Kidney (tissue), 2 donors: ENCODE measurements around the genes PTGES2 and URM1.

DNA sequence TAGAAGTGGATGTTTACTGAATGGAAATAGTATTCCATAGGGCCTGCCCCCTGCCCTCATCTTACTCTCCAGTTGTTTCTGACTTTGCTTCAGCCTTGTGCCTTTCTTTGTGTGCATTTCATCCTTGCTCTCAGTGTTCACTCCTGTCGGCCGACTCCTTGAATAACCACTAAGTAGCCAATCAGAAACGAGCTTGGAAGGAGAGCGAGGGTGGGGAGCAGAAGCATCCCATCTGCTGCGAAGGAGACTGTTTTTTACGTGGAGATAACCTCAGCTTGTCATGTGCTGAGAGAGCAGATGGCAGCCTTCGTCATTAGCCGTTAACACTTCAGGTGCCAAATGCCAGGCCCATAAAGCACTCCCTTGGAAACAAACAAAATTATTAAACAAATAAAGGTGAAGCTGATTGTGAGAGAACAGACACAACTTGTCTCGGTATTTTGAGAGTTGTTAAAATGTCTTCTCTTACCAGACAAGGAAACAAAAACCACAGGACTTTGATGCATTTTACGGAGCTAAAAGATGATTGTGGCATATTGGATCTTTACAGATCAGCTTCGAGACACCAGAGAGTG is 45.4 kb upstream of the CFAP157 start:
- PRO-cap, result no peak
- RRBS, result no CpG with 5 or more reads among the region's 11 CpGs

GRCh38 chr9:127761751-127763025 is 16.3 kb downstream of the SH2D3C start:
- PRO-cap, result no peak
- RRBS, result no CpG with 5 or more reads among the region's 27 CpGs

DNA sequence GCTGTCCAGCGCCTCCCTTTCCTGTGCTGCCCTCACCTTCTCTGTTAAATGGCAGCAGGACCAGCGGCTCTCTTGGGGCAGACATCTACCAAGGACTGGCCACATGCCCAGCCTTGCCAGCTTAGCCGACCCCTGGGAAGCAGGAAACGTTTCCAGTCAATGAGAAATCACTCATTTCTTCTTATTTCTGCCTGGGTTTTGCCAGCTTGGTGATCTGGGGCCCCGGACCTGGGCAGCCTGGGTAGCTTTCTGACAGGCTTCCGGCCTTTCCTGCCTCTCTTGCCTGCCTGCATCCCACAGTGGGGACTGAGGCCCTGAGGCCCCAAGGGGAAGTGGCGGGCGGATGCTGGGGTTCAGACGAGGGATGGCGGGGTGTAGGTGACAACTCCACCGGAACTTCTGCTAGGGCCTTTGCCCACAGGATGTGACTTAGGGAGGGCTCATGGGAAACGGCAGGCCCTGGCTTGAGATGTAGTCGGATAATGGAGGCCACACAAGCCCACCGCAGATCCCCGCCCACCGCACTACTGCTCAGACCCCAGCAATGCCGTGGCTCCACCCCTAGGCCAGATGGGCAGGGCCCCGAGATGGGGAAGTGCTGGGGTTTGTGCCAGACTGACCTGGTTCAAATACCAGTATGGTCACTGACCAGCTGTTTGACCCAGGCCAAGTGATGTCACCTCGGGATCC is 2.8 kb upstream of the CDK9 start:
- PRO-cap, result no peak
- RRBS, result 0% methylated on average over 1 of the region's 19 CpGs

DNA sequence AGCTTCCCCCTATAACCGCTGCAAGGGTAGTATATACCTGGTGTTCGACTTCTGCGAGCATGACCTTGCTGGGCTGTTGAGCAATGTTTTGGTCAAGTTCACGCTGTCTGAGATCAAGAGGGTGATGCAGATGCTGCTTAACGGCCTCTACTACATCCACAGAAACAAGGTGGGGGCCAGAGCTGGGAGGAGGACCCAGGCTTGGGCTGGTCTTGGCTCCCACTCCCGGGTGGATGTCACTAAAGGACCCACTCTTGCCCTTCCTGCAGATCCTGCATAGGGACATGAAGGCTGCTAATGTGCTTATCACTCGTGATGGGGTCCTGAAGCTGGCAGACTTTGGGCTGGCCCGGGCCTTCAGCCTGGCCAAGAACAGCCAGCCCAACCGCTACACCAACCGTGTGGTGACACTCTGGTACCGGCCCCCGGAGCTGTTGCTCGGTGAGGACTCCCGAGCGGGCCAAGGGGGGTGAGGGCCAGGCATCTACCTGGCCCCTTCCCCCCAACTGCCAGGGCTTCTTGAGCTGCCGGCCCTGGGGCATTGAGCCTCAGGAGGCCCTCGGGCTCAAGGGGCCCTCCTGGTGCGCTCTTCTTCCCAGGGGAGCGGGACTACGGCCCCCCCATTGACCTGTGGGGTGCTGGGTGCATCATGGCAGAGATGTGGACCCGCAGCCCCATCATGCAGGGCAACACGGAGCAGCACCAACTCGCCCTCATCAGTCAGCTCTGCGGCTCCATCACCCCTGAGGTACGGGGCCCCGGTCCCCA is 2.3 kb downstream of the CDK9 start:
- PRO-cap, result no peak
- RRBS, result 81% methylated on average over 9 of the region's 26 CpGs

DNA sequence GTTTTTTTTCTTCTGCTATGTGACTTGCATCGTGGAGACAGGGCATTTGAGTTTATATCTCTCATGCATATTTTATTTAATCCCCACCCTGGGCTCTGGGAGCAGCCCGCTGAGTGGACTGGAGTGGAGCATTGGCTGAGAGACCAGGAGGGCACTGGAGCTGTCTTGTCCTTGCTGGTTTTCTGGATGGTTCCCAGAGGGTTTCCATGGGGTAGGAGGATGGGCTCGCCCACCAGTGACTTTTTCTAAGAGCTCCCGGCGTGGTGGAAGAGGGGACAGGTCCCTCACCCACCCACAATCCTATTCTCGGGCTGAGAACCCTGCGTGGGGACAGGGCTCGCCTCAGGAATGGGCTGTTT is 3.7 kb downstream of the CDK9 start:
- PRO-cap, result no peak
- RRBS, result no CpG with 5 or more reads among the region's 8 CpGs

- PRO-cap, result no peak
- RRBS, result no CpG with 5 or more reads among the region's 19 CpGs
Observed at GRCh38 chr9:127794298-127795204, 8.1 kb upstream of the FPGS start.

GRCh38 chr9:127813481-127814169 is 10.9 kb downstream of the FPGS start:
- PRO-cap, result no peak
- RRBS, result 52% methylated on average over 3 of the region's 12 CpGs

DNA sequence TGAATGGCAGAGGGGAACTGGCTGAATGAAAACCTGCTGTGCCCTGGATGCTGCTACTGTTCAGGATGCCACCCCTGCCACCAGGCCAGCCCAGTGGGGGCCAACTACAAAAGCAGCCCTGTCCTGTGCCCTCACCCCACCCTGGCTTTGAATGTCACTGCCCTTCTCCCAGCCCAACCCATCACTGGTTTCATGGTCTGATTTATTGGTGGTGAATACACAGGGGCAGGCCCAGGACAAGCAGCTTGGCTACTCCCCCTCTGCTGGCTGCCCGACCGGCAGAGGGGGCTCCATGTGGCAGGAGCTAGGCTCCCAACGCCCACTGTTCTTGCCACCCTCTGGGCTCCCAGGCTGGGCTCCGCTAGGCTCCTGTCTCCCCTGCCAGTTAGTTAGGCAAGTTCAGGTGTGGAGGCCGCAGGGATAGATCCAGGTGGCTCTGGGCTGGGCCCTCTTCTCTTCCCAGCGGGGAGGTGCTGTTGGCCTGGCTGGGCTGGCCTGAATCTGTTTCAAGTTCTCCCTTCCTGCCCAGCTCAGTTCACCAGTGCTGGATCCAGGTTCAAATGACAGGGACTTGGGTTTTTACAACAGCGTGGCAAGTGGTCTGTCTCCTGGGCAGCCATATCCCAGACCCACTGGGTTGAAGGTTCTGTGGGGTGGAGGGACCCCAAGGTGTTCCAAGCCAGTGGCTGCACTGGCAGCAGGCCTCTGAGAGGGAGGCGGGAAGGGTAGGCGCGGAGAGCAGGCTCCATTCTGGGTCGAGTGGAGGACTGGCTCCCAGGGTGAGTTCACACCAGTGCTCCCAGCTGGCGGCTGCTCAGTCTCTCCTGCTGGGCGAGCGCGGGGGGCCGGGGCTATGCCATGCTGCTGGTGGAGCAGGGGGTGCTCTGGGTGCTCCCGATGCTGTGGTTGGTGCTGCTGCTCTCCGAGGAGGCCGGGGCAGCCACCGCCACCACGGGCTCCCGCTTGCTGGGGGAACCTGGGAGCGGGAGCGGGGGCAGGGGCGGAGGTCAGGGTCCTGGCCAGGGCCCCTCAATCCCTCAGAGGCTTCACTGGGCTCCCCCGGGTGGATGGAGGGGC is 12.5 kb downstream of the FPGS start:
- PRO-cap, result no peak
- RRBS, result 58% methylated on average over 2 of the region's 26 CpGs

DNA sequence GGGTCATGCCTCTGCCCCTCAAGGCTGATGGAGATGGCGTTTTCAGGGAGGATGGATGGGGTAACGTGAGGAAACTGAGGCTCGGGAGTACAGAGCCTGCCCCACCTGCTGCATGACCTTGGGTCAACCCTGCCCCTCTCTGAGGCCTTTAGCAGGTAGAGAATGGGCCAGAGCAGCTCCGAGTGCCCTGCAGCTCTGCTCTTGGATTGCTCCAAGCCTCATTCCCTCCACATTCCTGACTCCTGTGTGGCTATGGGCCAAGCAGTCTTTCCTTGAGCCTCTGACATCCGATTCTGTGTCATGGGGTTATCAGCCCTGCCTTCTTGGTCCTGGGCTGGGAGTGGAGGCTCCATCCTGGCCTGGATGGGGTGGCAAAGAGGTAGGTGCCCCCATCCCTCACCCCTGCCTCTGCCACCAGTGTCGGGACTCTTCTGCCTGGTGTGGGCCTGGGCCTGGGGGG is 13.6 kb downstream of the FPGS start:
- PRO-cap, result no peak
- RRBS, result no CpG with 5 or more reads among the region's 6 CpGs

DNA sequence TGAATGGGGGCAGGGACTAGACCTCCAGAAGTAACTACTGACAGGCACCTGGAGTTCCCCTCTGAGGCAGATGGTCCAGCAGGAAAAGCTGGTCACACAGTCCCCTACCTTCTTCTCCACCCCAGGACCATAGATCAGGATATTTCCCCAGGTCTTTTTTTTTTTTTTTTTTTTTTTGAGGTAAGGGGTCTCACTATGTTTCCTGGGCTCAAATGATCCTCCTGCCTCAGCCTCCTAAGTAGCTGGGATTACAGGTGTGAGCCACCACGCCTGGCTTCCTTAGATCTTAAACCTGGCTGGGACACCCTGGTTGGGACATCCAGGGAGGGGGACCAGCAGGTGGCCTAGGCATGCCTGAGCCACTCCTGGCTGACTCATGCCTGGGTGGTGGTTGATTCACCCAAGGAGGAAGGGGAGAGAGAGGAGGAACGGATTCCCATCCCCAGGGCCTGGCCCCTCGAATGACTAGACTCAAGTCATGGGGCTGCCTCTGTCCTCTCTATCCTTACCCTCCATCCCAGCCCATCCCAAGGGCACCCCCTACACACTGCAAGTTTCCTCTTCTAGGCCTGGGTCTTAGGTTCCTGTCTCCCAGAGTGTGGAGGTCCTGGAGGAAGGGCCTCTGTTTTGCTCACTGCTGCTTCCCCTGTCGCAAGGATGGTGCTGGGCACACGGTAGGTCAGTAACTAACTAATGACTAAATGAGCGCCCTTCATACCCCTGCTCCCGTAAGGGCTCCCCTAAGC is 12.8 kb downstream of the EEIG1 start:
- PRO-cap, result no peak
- RRBS, result no CpG with 5 or more reads among the region's 7 CpGs

DNA sequence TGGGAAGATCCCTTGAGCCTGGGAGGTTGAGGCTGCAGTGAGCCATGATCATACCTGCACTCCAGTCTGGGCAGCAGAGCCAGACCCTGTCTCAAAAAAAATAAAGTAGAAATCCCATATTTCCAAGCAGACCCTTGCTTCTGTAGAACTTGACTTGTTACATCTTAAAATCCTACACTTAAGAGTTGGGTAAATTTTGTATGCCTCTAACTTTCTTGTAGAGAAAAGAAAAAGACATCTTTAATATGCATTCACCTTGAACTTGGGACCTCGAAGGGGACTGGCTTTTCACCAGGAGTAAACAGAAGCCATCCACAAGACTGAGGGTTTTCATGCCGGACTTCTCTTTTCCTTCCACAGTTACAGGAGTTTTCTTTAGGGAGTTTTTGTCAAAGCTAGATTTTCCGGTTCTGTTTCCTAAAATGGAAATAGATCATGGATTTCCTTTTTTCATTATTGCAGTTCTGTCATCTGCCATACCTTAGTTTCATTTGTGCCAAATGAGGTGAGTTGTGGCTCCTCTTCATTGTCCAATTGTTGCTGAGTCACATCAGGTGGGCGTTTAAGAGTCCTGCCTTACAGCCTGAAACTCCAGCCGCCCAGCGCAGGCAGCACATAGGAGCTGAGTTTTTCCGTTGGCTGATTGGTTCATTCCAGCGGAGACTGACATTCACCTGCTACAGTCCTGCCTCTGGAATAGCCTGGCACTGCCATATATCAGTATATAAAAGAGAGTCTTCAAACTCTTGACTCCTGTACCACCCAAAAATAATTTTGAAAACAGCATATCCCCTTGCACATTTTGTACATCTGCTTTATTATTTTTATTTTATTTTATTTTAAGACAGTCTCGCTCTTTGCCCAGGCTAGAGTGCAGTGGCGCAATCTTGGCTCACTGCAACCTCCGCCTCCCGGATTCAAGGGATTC is 14.1 kb downstream of the SLC25A25 start:
- PRO-cap, result no peak
- RRBS, result no CpG with 5 or more reads among the region's 12 CpGs

DNA sequence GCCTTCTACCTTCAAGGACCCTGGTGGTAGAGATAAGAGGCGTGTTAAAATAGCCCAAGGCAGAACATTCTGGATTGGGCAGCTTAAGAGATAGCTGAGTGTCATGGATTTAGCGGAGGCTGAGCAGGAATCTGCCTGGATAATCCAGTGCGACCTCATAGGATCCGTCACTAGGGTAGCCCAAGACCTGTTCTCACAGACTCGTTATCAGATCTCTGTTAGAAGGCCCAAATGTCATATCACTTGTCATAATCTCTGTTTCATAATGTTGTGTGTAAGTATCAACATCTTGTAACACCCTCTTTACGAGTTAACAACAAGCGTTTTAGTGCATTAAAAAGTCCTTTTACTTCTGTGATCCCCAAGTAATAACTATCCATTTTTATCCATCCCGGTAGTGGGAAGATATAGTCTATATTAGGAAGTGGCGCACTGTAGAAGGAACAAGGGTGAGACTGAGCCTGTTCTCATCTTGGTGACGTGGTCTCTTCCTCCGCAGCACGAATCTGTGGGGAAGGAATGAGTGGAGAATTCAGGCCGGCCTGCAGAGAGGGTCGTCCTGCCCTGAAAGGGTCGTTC is 28.8 kb downstream of the SLC25A25 start:
- PRO-cap, result no peak
- RRBS, result no CpG with 5 or more reads among the region's 15 CpGs

DNA sequence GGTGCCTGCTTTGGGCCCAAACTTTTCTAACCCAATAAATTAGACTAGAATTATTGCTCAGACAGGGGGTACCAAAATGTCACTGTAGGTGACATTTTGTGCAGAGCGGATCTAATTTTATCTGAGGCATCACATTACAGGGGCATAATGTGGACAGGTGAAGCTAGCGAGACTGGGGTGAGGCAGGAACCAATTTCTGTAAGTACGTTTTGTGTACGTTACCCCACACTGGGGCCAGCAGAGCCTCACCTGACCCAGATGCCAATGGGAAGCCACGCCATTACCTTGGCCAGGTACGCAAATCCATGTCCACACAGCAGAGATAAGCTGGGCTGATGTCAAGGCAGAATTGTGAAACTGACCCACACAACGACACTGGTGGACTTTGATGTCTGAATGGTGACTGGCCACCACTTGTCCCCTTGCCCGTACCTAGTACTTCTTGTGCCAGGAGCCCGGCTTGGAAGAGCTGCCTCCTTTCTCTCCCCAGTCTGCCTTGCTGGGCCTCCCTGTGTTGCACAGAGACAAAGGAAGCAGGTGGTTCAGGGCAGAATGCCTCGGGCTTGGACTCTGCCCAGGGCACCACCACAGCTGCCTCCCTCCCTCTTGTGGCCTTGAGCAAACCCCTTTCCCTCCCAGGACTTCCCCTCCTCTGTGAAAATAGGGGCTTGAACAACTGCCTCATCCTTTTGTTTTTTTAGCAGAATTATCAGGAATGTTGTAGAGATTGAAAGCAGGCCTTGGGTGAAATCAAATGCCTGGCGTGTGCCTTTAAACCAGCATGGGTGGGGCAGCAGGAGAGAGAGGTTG is 23.4 kb downstream of the PTGES2 start:
- PRO-cap, result no peak
- RRBS, result no CpG with 5 or more reads among the region's 11 CpGs

- PRO-cap, result no peak
- RRBS, result no CpG with 5 or more reads among the region's 16 CpGs
Observed at GRCh38 chr9:128108063-128108957, 19.2 kb downstream of the PTGES2 start.

GRCh38 chr9:128117872-128118295 is 9.6 kb downstream of the PTGES2 start:
- PRO-cap, result no peak
- RRBS, result 33% methylated on average over 5 of the region's 13 CpGs

DNA sequence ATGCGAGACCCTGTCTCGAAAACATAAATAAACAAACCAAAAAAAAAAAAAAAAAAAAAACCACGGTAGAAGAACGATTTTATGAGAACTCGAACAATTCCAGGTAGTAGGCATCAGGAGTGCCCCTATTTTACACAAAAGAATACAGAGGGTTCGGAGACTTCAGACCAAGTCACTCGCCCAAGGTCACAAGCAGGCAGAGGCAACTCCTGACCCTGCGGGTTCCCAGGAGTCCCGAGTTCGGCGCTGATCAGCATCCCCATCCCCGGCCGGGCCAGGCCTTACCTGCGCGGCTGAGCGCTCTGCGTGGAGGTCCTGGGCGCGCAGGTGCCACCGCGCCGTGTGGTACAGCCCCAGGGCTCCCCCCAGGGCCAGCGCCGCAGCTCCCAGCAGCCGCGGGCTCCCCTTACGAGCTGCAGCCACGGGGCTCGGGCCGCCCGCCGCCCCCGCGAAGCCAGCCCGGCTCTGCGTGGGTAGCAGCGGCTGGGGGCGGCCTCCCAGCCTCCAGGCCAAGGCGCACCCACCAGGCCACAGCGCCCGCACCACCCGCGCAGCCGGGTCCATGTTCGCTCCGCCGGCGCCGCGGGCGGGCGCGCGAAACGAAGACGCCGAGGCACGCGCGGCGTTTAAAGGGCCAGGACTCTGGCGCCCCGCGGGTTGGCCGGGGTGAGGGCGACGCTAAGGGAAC is at the start of gene PTGES2:
TSS of gene PTGES2 (minus strand) at position 576 of the 688 bp plus-strand sequence.
- PRO-cap, result bidirectional peak, plus-strand start at position 655 of the sequence, minus-strand start at position 573 of the sequence
- RRBS, result 1% methylated on average over 26 of the region's 67 CpGs

DNA sequence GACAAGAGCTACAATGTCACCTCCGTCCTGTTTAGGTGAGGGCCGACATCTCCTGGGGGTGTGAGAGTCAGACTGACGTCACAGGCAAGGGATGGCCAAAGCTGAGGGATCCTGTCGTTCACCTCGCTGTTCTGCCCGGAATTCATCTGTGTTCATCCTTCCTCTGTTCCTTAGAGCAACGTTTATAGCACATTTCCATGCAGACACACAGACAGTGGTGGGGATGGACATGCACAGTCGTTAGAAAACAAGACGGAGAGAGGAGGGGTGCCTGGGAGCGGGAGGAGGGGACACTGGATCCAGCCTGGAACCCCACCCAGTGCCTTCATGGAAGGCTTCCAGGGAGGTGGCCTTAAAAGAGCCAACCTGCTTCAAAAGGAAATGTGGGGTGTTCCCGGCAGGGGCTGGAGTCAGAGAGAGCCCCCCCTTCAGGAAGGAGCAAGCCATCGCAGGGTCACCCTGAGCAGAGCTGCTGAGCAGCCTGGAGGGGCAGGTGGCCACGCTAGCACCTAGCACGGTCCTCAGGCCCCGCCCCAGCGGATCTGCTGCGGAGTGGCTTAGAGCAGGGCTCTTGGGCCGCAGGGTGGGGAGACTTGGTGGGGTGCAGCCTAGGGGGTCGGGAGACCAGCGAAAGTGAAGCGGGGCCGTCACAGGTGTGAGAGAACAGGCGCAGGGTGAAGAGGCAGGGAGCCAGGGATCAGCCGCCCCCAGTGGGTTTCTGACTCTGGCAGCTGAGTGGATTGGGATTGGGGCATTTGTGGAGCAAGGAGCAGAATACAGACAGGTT is 1.3 kb downstream of the LCN2 start:
- PRO-cap, result no peak
- RRBS, result no CpG with 5 or more reads among the region's 24 CpGs

DNA sequence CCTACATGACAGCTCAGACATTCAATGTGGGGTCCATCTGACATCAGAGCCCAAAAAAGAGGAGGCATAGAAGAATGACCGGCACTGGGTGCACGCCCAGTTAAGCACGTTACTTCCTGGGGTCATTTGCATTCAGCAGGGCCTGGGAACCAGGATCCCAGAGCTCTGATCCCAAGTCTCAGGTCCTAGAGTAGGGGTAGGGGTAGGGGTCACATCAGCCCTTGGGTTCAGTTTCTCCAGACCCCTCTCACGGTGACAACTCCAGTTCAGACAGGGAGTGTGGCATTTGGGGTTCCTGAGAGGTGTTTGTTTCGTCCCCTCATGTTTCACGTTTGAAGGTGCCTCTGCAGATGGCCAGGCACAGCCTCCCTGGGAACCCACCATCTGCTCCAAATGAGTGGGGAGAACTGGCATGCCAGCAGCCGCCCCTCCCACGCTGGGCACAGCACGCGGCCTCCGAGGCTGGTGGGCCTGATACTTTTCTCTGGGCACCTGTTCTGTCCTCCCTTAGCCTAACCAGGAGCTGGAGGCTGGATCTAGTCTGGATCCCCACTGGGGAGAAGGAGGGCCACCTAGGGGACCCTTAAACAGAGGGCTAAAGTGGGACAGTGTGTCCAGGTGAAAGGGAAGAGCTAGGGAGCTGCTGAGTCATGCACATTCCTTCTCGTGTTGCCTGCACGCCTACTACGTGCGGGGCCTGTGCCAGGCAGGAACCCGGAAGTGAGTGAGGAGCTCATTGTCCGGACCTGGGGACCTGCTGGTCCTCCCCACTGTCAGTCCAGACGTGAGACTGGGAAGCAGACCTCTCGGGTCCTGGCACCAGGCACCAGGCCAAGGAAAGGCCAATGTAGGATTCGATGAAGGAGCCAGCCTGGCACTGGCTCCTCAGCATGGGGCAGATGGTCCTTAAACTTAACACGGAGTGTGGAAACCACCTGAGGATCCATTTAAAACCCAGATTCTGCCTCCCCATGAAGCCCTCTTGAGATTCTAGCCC is 11.5 kb downstream of the DNM1 start:
- PRO-cap, result no peak
- RRBS, result no CpG with 5 or more reads among the region's 21 CpGs

DNA sequence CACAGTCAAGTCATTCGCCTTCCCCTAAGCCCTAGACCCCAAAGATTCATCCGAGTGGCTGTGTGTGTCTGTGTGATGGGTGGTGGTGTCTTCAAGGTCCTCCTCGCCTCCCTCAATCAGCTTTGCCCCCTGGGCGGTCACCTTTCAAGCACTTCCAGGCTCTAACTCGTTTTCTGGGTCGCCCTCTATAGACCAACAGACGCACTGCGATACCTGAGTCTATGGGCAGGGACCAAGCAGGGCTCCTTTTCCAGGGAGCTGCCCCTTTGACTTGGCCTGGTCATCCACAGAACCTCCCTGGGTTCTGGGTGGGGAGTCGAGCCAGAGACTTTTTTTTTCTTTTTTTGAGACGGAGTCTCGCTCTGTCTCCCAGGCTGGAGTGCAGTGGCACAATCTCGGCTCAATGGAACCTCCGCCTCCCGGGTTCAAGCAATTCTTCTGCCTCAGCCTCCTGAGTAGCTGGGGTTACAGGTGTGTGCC is 1.1 kb downstream of the SLC27A4 start:
- PRO-cap, result no peak
- RRBS, result no CpG with 5 or more reads among the region's 14 CpGs

GRCh38 chr9:128370423-128371556 is at the start of gene URM1:
Gene URM1 (plus strand): TSS chr9:128371374.
- PRO-cap, result bidirectional peak, plus-strand start at chr9:128371352, minus-strand start at chr9:128371218
- RRBS, result 0% methylated on average over 10 of the region's 52 CpGs